ENCODE measurements around the genes WFDC12, RBPJL and PIGT.

DNA sequence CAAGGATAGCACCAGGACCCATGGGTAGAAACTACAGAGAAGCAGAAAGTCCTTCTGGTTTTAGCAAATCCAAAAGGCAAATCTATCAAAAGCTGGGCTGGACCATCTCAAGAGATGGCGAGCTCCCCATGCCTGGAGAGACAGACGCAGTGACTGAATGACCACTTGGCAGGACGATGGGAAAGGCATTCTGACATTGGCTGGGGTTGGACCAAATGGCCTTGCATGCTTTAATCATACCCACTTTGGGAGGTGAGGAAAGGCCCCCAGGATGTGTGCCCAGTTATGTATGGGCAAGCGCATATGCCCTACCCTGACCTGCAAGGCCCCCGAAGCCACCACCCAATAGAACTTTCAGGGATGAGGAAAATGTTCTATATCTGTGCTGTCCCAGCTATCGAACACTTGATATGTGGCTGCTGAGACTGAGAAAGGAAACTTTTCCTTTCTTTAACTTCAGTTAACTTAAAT, 45.1 kb downstream of the JPH2 start:
- RRBS, 2 experiments: no CpG with 5 or more reads among the region's 6 CpGs

- RRBS, 2 experiments: no CpG with 5 or more reads among the region's 11 CpGs
Observed at GRCh38 chr20:44166042-44167025, 20.7 kb downstream of the JPH2 start.

DNA sequence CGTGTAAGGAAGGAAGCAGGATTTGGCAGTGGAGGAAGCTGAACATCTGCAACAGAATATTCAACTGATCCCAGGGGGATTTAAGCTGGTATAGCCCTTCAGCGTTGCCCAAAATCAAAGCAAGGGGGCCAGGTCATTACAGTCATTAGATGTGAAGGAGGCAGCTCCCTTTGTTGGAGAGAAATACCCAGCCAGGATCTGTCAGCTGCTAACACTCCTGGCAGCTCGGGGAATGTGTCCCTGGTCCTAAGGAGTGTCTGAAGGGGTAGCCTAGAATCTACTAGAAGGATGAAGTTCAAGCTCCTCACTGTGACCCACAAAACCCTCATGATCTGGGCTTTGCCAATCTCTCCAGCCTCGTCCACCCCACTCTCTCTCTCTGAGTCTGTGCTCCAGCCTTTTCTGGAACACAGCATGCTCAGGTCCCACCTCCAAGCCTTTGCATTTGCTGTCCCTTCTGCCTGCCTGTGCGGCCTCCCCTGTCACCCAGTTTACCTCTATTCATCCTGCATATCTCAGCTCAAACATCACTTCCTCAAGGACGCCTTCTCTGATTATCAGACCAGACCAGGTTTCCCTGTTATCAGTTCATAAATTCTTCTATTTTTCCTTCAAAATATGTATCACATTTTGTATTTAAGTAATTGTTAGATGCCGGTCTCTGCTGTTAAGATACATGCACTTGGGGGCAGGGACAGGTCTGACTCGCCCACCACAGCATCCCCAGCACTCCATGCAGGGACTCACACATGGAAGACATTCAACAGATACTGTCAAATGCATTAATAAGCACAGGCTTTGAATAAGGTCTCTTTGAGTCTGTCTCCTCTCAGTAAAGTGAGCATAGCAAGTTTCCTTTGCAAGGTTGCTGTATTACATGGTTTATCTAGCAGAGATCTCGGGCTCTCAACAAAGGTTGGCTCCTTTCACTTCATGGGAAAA, 15.5 kb downstream of the JPH2 start:
- RRBS, 2 experiments: no CpG with 5 or more reads among the region's 9 CpGs

DNA sequence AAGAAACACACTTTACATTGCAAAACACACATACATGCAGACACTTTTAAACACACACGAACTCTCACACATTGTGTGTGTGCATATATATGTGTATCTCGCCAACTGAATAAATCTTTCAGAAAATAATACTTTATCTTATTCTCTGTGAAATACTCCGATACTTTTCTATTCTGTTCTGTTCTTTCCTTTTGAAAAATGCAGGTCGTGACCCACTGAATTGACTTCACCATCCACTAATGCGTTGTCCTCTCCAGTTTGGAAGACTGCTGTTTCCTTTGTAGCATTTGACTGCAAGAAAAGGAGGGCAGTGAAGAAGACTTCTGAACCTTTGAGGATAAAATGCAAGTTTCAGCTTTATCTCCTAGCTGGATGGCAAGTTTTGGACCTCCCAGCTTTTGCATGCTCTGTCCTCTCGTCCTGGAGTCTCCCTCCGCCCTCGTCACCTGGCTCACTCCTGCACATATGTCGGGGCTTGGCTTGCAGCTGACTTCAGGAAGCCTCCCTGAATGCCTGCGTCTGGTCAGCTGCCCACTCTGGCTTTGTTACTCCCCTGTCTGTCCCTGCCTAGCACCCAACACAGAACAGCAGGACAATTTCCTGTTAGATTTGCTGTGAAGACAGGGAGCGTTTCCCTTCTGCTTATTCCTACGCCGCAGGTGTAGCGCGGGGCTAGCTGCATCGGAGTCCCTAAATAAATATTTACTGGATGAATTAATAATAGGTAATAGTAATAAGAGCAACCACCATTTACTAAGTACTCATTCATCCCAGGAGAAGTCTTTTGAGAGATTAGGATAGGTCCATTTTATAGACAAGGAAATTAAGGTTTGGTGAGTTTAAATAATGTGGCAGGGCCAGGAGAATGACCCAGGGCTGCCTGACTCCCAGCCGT, 5.5 kb downstream of the JPH2 start:
- RRBS, 2 experiments: no CpG with 5 or more reads among the region's 17 CpGs

DNA sequence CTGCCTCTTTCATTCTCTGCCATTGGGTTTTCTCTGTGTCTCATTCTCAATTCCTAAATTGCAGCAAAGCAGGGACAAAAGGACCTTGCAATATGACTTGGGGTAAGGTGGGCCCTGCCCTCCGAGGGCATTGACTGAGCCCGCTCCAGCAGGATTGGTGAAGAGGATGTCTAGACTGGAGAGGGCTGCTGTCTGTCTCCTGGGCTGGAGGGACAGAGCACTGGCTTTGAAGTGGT, 278 bp upstream of the R3HDML start:
- RRBS, 2 experiments: no CpG with 5 or more reads among the region's 2 CpGs

DNA sequence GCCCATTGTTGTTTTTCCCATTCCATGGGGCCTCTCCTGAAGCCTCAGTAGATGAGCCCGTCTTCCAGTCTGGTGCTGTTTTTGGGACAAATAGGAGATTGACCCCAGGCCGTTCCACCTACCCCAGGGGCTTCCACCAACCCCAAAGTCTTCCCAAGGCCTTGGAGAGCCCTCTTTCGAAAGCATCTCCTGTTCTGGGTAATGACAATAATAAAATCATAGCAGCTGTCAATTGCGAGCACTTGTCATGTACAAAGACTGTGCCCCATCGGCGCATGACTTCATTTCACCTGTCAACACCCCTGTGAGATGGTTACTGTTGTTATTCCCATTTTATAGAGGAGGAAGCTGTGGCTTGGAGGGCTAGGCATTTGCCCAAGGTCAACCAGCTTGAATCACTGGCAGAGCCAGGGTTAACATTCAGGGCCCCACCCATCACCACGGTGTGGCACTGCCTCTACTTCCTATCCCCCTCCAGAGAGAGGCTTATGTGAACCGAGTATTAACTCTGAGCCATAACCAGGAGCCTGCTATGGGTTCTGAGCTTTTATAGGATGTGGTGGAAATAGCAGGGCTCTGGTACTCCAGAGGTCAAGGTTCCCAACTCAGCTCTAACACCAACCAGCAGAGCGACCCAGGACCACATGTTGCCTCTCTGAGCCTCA, 51.1 kb downstream of the HNF4A start:
- RRBS, 2 experiments: no CpG with 5 or more reads among the region's 9 CpGs

DNA sequence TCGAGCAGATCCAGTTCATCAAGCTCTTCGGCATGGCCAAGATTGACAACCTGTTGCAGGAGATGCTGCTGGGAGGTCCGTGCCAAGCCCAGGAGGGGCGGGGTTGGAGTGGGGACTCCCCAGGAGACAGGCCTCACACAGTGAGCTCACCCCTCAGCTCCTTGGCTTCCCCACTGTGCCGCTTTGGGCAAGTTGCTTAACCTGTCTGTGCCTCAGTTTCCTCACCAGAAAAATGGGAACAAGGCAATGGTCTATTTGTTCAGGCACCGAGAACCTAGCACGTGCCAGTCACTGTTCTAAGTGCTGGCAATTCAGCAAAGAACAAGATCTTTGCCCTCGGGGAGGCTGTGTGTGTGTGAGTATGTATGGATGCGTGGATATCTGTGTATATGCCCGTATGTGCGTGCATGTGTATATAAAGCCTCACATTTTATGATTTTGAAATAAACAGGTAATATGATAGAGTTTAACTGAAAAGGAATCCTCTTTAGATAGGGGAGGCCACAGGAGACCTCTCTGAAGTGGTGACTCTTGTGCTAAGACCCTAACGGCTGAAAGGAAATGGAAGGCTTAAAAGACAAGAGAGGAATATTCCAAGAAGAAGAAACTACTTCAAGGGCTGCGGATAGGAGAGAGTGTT, 51.4 kb upstream of the TTPAL start:
- RRBS, 2 experiments: no CpG with 5 or more reads among the region's 13 CpGs

GRCh38 chr20:44576204-44576669, 6.1 kb upstream of the PKIG start:
- RRBS, 2 experiments: no CpG with 5 or more reads among the region's 3 CpGs

DNA sequence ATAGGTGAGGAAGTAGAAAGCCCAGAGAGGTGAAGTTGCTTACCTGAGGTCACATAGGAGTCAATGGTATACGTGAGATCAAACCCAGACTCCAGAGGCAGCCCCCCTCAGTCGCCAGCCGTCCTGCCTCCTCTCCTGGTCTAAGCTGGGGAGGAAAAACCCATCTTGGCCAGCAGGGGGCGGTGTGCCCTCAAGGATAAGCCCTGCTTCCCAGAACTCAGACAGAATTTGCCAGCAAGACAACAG, 30.1 kb upstream of the CCN5 start:
- RRBS, 2 experiments: no CpG with 5 or more reads among the region's 4 CpGs

DNA sequence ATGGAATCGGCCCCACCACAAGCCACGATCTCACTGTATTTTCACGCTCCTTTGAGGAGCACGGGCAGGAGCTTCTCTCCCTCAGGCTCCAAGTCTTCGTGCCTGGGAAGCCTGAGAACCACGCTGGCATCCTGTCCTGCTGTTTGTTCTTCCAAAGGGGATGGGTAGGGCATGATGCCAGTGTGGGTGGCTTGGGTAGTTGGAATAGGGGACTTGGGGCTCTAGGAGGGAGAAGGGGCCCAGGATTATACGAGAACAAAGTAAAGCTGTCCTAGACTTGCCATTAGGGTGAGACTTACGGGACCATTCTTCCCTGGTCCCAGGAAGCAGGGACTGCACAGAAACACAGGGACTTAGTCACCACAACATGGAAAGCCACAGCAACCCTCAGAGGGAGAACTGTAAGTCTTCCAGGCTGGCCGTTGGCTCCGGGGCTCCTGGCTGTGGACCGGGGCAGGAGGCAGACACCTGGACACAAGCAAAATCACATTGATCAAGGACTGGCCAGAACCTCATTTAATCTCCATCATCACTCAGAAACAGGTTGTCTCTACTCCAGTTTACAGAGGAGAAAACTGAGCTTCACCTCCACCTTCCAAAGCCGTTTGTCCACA, 1.3 kb downstream of the CCN5 start:
- RRBS, 2 experiments: no CpG with 5 or more reads among the region's 12 CpGs

DNA sequence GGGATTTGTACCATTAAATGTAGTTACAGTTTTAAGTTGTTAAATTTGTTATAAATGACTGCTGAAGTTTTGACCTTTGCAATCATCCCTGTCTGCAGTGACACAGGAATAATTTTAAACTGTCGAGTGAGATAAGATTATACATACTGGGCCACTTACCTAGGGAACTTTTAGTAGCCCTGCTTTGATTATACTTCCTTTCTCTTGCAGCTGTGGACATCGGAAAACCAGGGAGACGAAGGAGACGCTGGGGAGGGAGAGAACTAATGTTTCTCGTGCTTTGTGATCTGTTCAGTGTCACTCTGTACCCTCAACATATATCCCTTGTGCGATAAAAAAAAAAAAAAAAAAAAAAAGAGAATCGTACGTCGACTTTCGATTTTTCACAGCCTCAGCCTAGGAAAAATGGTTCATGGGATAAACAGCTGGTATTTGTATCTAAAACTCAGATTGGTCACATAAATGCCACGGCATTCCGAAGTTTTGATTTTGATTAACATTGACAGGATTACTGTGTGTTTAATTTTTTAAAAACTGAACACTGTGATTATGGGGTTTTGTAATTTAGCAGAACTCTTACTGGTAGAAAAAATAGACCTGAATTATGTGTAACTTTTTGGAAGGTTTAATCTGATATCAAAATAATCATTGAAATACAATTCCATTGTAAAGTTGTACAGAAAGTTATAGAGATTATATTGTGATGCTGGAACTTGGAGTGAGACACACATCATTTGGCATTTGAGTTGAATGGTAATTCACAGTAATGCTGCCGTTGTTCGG, 3.5 kb upstream of the PABPC1L start:
- RRBS, 2 experiments: no CpG with 5 or more reads among the region's 14 CpGs

DNA sequence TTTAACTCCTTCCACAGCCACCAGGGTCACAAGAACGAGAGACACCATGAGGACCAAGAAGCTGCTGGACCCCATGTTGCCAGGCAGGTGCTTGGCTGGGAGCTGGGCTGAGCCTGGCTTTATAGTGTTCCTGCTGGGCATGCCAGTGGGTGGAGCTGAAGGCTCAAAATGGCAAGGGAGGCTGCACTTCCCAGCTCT, at the start of gene WFDC12:
WFDC12 (minus strand) TSS at position 93 of the 198 bp plus-strand sequence.
- RRBS, 2 experiments: no CpG with 5 or more reads among the region's 1 CpG

GRCh38 chr20:45306364-45307130, at the start of gene RBPJL:
Gene RBPJL, plus strand, starts transcription at chr20:45306840.
- RRBS, 2 experiments: no CpG with 5 or more reads among the region's 48 CpGs

- RRBS, 2 experiments: no CpG with 5 or more reads among the region's 4 CpGs
Observed at GRCh38 chr20:45329244-45329876, 18.9 kb downstream of the SDC4 start.

DNA sequence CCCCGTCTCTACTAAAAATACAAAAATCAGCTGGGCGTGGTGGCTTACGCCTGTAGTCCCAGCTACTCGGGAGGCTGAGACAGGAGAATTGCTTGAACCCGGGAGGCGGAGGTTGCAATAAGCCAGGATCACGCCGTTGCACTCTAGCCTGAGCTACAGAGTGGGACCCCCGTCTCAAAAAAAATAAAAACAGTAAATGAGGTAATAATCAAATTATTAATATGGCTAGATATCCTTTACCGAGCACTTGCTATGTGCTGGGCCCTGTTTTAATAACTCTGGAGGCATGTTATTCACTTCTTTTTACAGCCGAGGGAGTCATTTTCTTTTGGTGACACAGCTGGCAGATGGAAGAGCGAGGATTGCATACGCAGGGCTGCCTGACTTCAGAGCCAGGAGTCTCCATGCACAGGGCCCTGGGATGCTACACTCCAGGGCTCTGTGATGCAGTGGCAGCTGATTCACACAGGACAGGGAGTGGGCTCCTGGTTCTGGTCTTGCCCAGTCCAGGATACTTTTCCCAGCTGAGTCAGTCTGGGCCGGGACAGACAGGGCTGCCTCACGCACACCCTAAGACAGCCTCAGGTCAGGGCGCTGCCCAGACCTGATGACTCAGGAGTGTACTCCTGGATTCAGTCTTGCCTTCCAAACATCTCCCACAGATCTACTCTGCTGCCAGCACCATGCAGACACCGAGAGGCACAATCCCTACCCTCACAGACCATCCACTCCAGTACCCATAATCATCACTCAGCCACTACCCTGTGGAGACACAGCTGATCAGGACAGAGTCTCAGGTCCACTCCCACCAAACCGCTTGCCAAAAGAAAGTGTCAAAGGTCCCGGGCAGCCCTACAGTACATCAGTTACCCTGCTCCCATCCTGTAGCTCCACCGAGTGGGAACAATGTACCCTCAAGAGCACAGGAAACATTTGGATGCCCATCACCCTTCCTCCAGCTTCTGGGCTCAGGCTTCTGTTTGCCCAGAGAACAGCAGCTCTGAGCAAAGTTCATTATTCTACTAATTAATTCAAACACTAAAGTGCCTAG, 11.7 kb downstream of the SDC4 start:
- RRBS, 2 experiments: no CpG with 5 or more reads among the region's 20 CpGs

DNA sequence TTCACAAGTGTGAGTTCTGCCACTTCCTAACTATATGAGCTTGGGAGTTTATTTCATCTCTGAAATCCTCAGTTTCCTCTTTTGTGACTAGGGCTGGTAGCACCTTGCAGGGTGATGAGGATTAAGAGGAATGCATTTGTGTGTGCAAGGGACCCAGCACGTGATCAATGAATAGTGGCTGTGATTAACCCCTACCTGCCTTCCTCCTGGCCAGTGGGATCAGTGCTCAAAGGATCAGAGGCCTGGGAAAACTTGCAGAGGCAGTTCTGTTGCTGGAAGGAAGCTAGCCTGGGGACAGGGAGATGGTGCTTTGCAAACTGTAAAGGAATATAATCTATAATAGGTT, 7.3 kb downstream of the SDC4 start:
- RRBS, 2 experiments: no CpG with 5 or more reads among the region's 1 CpG

- RRBS, 2 experiments: no CpG with 5 or more reads among the region's 13 CpGs
Observed at GRCh38 chr20:45366821-45367660, 4.1 kb downstream of the SYS1 start.

- RRBS, 2 experiments: 33 to 58% methylated on average over 1 of the region's 29 CpGs
Observed at GRCh38 chr20:45407043-45407608, 963 bp upstream of the DBNDD2 start.

DNA sequence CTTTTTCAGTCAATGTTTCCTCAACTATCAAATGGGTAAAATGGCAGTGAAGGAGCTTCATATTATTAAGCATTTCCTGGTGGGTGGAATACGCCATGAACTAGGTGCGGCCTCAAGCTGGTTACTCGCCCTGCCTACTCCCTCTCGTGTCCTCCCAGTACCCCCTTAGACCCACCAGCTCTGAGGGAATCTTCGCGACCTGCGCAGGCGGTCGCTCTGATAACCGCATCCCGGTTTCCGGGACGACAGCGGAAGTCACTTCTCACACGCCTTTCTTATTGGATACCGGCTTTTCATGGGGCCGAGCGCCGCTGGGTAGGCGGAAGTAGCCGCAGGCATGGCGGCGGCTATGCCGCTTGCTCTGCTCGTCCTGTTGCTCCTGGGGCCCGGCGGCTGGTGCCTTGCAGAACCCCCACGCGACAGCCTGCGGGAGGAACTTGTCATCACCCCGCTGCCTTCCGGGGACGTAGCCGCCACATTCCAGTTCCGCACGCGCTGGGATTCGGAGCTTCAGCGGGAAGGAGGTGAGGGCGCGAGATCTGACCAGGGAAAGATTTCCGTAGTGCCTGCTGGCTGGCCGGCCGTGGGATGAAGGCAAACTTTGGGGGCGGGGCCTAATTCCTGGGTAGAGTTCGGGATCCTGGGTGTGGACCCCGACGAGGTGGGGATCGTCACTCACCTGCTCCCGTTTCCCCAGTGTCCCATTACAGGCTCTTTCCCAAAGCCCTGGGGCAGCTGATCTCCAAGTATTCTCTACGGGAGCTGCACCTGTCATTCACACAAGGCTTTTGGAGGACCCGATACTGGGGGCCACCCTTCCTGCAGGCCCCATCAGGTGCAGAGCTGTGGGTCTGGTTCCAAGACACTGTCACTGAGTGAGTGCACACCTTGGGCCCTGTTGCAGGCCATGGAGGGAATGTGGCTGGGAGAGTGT, at the start of gene PIGT:
PIGT (plus strand) TSS at position 322 of the 934 bp plus-strand sequence.
- RRBS, 2 experiments: under 1% methylated on average over 19 to 21 of the region's 52 CpGs

- RRBS, 2 experiments: no CpG with 5 or more reads among the region's 9 CpGs
Observed at GRCh38 chr20:45448154-45448877, 21.2 kb upstream of the WFDC2 start.

All from LNCaP clone FGC (cell line).